A375 (cell line): ENCODE data around the gene TFCP2L1.

DNA sequence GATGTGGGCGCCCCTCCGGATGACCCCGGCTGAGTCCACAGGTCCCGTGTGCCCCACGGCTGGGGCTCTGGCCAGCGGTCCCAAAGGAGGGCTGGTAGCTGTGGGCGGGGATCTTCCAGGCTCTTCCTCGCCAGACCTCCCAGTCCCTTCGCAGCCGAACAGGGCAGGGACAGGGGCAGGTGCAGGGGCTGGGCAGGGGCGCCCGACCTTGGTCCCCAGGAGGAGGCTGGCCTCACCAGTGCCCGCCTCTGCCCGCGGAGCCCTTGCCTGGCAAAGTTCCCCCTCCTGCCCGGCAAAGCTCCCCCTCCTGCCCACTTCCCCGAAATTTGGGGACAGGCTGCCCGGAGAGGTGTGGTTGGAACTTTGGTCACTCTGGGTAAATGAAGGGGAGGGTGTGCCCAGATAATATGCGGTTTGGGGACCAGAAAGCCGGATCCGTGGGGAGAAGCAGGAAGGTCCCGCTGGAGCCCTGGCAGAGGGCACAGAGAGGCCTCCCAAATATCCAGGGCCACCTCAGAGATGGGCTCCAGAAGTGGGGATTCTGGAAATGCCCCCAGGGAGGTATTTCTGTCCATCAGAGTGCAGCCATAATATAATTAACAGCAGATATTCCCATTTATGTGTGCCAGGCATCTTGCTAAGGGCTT, 674 bp downstream of the STEAP3 start:
- RAMPAGE, long total RNA = no peak

- RAMPAGE, long total RNA = no peak
These were observed 1.1 kb upstream of the TMEM37 start for GRCh38 chr2:119430640-119430963.

- RAMPAGE, long total RNA = no peak
These were observed 38.7 kb downstream of the SCTR start for GRCh38 chr2:119485267-119486239.

DNA sequence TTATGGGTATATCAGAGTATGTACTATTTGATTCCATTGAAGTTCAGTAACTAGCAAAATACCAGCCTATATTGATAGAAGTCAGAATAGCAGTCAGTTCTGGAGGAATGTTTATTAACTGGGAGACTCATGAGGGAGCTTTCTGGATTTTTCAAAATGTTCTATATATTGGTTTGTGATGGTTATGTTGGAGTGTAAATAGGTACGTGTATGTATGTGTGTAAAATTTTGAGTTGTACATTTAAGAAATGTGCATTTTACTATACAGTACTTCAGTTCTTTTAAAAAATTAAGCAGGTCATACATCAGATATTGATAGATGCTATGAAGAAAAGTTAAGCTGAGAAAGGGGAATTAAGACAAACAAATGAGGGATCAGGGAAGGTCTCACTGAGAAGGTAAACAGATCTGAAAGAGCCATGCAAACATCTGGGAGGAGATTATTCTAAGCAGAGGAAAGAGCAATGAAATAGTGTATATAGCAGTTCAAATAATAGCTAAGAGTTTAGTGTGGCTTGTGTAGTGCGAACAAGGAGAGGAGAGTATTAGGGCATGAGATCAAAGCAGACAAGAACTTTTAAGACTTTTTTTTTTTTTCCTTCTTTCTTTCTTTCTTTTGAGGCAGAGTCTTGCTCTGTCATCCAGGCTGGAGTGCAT, 120.6 kb upstream of the EPB41L5 start:
- RAMPAGE, long total RNA = no peak

- RAMPAGE, long total RNA = no peak
These were observed 715 bp downstream of the EPB41L5 start for GRCh38 chr2:120013617-120013966.

GRCh38 chr2:120216603-120217101, 6.5 kb downstream of the TMEM185B start:
- RAMPAGE, long total RNA = no peak

GRCh38 chr2:120251959-120252243, 751 bp upstream of the RALB start:
- RAMPAGE, long total RNA = no peak

DNA sequence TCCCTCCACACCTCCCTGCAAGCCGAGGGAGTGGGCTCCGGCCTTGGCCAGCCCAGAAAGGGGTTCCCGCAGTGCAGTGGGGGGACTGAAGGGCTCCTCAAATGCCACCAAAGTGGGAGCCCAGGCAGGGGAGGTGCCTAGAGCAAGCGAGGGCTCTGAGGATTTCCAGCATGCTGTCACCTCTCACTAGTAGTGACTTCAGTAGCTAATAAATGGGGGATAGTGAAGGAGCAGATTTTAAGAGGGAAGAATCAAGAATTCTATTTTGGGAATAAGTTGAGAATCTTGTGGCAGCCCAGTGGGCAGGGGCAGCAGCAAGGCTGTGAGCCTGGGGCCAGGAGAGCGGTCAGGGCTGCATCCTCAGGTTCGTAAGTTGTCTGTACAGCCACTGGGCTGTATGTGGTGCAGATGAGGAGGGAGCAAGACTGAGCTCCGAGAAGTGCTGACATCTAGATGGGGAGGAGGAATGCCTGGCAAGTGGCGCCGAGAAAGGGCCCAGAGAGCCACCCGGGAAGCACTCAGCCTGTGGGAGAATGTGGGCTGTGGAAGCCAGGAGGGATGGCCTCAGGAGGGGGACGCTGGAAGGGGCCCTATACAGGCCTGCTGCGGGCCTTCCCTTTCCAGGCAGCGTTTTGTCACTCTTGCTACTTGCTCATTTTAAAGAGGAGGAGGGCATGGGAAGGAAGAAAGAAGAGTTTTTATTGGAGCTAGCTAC, 7.6 kb downstream of the RALB start:
- RAMPAGE, long total RNA = no peak

GRCh38 chr2:120503585-120504578, 157.9 kb downstream of the INHBB start:
- RAMPAGE, long total RNA = no peak

DNA sequence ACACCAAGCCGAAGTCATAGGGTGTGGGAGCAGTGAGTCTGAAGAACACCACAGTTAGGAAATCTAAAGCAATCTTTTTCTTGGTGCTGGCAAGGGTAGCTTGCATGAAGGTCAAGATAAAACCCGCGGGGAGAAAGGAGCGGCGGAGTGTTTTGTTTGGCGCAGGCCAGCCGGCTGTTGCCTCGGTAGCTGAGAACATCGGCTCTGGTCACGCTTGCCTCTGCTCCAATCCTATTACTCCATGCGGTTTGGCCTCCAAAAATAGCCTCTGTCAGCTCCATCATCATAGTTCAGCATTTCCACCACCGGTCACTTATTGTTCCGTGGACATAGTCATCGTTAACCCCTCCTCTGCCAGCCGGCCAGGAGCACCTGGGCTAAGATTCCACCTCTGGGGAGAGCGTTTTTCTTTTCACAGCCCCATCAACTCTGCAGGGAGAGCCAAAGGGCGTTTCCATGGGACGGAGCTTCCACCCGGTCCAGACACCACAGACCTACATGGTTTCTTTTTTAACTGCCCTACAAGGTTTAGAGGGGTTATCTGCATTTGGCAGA, 169.0 kb upstream of the GLI2 start:
- RAMPAGE, long total RNA = no peak

DNA sequence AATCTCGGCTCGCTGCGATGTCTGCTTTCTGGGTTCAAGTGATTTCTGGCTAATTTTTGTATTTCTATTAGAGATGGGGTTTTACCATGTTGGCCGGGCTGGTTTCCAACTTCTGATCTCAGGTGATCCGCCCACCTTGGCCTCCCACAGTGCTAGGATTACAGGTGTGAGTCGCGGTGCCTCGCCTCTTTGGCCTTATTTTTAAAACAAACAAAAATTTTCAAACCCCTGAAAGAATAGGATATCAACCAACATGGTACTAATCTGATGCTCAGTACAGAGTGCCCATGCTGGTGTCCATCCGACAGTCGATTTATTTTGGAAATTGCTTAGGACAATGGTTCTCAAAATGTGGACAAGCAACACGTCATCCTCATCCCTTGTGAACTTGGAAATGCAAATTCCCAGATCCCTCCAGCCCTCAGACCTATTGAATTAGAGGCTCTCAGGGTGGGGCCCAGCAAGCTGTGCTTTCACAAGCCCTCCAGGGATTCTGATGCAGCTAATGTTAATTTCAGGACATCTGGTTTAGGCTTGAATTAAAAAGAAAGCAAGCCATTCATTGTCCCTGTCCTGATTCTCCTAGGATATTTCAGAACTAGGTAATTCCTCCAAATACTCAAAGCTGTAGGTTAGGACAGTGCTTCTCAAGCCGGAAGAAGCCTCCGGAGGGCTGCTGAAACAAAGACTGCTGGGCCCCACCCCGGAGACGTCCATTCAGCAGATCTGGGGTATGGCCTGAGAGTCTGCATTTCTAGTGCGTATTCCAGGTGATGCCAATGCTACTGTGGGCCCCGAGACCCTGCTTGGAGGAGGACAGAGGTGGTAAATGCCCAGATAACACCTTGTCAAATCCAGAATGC, 26.2 kb upstream of the GLI2 start:
- RAMPAGE, long total RNA = no peak

- RAMPAGE, long total RNA = no peak
These were observed 22.6 kb downstream of the GLI2 start for GRCh38 chr2:120758130-120758811.

DNA sequence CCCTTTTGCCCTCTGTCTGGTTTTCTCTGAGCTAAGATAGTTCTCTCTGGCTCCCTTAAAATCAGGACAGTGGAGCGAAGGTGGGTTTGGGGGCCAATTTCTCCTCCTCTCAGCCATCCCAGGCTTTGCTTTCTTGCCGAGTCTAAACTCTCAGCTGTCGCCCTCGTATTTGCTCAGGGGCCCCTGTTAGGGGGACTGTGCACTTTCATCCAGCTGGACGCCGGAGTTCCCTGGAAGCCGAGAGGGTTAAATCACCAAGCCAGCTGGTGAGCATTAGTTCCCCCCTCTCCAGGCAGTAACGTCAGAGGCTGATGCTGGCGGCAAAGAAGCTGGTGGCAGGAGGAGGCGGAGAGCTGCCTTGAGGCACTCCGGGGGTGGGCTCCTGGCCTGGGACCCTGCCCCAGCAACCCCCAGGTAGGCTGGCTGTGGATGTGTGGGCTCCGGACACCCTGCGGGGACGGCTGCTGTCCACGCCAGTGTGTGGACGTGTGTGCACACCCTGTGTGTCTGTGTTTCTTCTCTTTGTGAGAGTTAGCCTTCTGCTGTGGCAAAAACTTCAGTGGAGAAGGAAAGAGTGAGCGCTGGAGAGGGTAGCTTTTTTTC, 84.6 kb downstream of the GLI2 start:
- RAMPAGE, long total RNA = no peak

GRCh38 chr2:121210718-121211577, 74.1 kb downstream of the TFCP2L1 start:
- RAMPAGE, long total RNA = no peak

GRCh38 chr2:121213138-121213762, 71.8 kb downstream of the TFCP2L1 start:
- RAMPAGE, long total RNA = no peak

DNA sequence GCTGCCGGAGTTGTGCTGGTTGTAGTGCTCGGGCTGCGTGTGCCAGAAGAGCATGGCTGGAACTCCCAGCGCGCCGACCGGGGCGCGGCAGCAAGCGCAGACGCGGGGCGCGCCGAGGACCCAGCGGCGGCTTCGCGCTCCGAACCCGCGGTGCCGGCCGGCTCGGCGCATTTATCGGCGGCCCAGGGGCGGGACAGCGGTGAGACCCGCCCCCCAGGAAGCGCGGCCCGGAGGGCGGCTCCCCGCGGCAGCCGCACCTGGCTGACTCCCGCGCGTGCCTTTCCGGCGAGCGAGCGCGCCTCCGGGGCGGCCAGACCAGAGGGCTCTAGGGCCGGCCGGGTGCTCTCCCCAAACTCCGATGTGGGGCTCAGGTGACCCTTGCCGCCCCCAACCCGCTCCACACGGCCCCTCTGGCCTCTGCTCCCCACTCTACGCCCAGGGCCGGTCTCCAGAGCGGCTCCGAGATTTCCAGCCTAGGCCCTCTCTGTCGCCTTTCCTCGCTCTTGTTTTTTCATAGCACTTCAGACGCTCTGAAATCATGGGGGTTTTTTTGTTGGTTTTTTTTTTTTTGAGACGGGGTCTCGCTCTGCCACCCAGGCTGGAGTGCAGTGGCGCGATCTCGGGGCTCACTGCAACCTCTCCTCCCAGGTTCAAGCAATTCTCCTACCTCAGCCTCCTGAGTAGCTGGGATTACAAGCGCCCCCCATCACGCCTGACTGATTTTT, at the start of gene TFCP2L1:
TSS of gene TFCP2L1 (minus strand) at position 147 of the 725 bp plus-strand sequence.
- RAMPAGE, long total RNA = no peak

- RAMPAGE, long total RNA = no peak
These were observed 8.4 kb upstream of the TFCP2L1 start for GRCh38 chr2:121293428-121293823.

- RAMPAGE, long total RNA = no peak
These were observed 62.0 kb upstream of the TFCP2L1 start for GRCh38 chr2:121346838-121347578.

- RAMPAGE, long total RNA = no peak
These were observed 179.5 kb downstream of the CLASP1 start for GRCh38 chr2:121469590-121470376.

GRCh38 chr2:121500939-121501427, 148.3 kb downstream of the CLASP1 start:
- RAMPAGE, long total RNA = no peak